Melanocyte of skin (primary cell): ENCODE measurements around a stretch of chr7.

DNA sequence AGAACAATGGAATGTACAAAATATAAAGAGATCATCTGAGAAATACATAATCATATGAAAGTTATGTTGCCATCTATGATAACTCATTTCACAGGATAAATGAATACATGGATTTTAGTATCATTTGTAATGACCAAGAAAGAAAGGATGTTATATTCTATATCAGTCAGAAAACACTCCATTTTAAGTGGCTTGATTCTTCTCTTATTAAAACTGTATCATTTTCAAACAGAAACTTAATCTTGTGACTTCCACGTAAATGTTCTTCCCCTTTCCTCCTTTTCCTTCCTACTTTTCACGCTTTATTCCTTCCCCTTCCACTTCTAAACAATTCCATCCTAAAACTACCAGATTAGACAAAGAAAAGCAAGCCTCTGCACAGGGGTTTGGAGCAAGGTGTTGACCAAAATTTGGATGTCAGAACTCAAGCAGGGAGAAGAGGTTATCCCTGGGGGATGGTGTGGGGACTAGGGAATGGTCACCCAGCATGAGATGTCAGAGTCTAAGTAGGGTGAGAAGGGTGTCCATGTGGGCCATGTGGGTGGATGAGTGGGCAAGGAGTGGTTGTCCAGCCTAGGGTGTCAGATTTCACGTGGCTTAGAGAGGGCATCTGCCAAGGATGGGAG lies 4.9 kb upstream of the GSAP start:
- CAGE, long polyA plus RNA, 2 experiments: no peak in any of the 2 experiments

- CAGE, long polyA plus RNA, 2 experiments: no peak in any of the 2 experiments
These were observed 9.8 kb upstream of the GSAP start for GRCh38 chr7:77426017-77426378.

DNA sequence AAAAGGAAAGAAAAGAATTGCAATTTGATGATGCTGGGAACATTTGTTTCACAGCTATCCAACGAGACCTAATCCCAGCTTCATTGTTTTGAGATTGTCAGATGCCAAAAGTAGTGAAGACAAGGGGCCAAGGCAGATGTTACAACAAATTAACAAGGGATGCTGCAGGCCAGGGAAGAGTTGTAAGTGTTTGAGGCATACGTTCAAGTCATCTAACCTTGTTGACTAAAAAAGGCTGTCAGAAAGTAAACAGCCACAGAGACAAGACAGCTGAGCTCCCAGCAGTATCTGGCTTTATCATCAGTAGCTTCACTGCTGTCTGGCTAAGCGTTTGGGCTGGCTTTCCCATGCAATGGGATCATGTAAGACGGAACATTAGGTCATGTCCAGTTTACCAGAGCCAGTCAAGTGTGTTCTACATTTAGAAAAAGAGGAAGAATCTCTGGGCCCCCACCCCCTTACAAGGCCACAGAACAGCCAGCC lies 51.2 kb upstream of the GSAP start:
- CAGE, long polyA plus RNA, 2 experiments: no peak in any of the 2 experiments

DNA sequence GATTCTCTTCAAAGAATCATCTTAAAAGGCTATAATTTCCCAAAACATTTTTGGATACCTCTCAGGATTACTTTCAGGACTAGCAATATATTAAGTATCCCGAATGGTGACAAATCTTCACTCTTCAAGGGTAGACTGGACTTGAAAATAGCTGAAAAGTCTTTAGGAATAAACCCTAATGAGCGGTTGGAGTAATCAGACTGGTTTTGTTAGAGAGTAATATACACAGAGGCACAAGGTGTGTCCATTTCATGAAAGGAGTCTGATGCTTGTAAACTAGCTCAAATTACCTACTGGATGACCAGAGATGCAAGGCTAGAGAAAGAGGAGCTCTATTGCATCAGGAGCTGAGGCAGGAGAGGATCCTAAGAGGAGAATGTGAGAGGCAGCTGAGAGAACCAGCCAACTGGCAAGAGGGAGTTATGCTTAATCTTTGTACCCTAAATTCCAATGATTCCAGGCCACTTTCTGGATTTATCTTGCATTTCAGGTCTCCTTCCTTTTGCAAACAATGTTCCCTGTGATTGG lies 57.7 kb upstream of the PTPN12 start:
- CAGE, long polyA plus RNA, 2 experiments: no peak in any of the 2 experiments

DNA sequence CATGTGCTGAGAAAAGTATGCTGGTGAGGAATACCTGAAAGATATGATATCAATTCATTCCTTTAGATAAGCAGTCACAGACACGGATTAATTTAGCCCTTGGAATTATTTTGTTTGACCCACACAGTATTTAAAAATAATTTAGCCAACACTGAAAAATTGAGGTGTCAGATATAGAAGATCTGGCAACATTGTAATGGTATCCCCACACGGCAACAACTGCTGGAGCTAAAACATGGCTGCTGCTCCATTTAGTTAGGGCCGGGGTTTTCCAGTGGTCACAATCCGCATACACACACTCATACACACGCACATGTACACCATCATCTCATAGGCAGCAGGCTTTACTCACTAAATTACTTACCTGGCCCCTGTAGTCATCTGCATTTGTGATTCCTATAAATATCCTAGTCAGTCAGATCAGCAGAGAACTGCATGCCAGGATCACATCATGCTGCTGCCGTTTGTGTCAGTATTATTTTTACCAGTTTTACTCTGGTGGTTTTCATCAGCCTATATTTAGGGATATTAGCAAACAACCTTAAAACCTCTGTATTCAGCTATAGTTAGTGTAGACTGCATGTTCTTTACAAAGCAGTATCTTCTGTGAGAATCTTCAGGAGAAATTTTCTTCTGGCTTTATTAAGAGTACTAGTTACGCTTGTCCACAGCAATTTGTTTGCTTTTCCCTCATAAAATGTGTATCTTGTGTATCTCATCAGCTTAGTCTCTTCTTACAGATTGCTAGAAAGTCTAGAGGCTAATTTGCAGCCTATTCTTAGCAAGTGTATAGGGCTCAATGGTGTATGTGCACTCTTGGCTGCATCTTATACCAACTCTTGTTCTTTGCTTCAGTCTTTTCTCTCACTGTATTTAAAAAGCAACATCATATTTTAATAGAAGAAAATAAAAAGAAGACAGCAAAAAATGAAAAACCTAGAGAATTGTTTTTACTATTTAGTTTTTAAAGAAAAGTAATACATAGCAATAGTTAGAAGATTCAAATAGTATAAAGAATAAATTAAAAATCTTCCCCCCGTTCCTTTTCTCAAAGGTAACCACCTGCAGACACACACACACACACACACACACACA lies 38.2 kb upstream of the PTPN12 start:
- CAGE, long polyA plus RNA, 2 experiments: no peak in any of the 2 experiments

GRCh38 chr7:77678903-77679434 lies 17.3 kb upstream of the RSBN1L start:
- CAGE, long polyA plus RNA, 2 experiments: no peak in any of the 2 experiments

DNA sequence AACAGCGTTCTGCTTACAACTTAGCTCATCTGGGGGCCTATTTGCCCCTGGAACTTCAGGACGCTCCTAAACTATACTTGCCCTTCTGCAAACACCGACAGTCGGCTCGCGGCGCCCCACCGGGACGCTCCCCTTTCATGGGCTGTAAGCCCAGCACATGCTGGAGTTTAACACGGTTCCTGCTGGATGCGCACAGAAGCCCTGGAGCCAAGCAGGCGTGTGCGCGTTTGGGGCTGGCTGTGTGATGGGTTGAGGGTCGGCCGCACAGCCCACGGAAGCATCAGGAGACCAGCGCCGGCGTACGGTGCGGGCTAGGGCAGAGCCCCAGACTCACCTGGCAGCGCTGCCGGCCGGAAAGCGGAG lies 333 bp downstream of the TMEM60 start:
- CAGE, long polyA plus RNA, 2 experiments: no peak in any of the 2 experiments

DNA sequence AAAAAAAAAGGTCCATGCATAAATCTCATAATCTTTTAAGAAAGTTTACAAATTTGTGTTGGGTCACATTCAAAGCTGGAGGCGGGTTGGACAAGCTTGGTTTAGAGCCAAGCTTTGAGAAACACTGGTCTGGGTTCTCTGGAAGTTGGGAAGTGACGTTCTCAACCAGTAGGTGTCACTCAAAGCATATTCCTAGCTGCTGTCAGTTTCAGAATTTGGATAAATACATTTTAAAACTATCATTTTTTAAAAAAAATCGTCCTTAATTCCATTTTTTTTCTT lies 222.3 kb upstream of the TMEM60 start:
- CAGE, long polyA plus RNA, 2 experiments: no peak in any of the 2 experiments

DNA sequence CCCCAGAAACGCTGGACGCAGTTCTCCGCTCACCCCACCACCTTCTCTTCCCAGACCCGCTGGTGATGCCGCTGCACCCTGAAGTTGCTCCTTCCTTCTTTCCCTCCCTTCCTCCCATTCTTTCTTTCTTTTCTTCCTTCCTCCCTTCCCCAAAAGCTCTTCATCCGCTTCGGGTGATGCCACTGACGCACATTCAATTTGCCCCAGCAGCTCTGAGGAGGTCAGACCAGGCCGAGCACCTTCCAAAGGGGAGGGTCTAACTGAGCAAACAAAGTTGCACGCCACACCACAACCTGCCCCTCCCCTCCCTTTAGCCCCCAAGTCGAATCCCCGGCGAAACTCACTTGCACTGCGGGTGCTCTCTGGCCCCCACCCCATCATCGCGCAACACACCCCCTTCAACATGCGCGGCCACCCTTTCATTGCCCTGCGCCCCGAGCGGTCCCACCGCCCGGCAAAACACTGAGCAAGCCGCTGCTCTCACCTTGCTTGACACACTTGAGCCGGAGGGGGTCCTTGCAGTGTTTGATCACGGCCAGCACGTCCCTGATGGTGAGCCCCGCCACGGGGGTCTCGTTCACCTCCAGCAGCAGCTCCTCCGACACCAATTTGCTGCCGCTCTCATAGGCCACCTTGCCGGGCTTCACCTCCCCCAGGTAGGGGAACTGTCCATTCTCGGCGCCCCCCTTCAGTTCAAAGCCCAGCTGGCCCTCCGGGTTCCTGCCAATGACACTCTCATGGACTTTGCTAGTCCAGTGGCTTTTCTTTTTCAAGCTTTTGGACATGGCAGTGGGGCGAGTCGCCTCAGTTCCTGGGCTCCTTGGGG lies 718 bp downstream of the MAGI2 start:
- CAGE, long polyA plus RNA, 2 experiments: start-site peak on the plus strand in 1 of 2 experiments, centred at position 426 of the sequence, 30 to 67 reads per replicate

GRCh38 chr7:80603948-80604339 lies 34.5 kb upstream of the CD36 start:
- CAGE, long polyA plus RNA, 2 experiments: no peak in any of the 2 experiments

DNA sequence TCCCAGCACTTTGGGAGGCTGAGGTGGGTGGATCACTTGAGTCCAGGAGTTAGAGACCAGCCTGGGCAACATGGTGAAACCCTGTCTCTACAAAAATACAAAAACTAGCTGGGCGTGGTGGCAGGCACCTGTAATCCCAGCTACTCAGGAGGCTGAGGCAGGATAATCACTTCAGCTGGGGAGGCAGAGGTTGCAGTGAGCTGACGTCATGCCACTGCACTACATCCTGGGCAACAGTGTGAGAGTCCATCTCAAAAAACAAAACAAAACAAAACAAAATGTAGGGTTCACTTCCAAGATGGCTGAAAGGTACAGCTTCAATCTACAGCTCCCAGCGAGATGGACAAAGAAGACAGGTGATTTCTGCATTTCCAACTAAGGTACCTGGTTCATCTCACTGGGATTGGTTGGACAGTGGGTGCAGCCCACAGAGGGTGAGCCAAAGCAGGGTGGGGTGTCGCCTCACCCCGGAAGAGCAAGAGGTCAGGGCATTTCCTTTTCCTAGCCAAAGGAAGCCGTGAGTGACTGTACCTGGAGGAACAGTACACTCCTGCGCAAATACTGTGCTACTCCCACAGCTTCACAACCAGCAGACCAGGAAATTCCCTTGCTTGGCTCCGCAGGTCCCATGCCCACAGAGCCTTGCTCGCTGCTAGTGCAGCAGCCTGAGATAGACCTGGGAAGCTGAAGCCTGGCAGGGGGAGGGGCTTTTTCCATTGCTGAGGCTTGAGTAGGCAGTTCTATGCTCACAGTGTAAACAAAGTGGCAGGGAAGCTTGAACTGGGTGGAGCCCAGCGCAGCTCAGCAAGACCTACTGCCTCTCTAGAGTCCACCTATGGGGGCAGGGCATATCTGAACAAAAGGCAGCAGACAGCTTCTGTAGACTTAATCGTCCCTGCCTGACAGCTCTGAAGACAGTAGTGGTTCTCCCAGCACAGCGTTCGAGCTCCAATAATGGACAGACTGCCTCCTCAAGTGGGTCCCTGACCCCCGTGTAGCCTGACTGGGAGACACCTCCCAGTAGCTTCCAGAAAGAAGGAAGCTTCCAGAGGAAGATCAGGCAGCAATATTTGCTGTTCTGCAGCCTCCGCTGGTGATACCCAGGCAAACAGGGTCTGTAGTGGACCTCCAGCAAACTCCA lies 291.3 kb downstream of the HGF start:
- CAGE, long polyA plus RNA, 2 experiments: no peak in any of the 2 experiments

GRCh38 chr7:82391945-82392553 lies 51.5 kb downstream of the CACNA2D1 start:
- CAGE, long polyA plus RNA, 2 experiments: no peak in any of the 2 experiments

- CAGE, long polyA plus RNA, 2 experiments: no peak in any of the 2 experiments
These were observed 1.0 kb downstream of the CACNA2D1 start for GRCh38 chr7:82442491-82443047.

- CAGE, long polyA plus RNA, 2 experiments: no peak in any of the 2 experiments
These were observed 233.9 kb upstream of the CACNA2D1 start for GRCh38 chr7:82677503-82677856.

DNA sequence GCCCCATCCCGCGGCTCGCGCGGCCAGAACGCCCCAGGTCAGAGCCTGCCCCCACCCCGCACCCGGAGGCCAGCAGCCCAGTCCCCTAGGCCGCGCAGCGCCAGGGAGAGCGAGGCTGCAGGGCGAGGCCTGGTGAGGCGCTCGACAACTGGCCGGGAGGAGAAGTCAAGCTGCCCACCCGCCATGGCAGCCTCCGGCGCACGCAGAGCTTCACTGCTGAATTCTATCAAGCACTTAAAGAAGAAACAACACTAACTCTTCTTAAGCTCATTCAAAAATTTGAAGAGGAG lies 246.9 kb downstream of the SEMA3D start:
- CAGE, long polyA plus RNA, 2 experiments: no peak in any of the 2 experiments

DNA sequence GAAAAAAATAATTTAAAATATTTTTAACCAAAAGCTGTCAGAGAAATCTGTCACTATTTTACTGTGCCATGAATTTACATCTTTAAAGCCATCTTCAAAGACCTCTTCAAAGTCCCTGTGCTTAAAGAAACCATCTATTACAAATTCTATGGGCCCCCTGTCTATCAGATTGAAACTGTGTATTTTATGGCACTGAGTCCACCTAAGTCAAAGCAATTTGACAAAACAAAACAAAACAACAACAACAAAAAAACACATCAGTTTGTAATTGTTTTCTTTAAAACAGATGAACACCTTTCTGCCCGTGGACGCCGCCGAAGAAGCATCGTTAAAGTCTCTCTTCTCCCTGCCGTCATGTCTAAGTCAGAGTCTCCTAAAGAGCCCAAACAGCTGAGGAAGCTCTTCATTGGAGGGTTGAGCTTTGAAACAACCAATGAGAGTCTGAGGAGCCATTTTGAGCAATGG lies 203.6 kb downstream of the SEMA3D start:
- CAGE, long polyA plus RNA, 2 experiments: no peak in any of the 2 experiments

- CAGE, long polyA plus RNA, 2 experiments: no peak in any of the 2 experiments
These were observed 111.5 kb downstream of the ELAPOR2 start for GRCh38 chr7:86947733-86948488.

DNA sequence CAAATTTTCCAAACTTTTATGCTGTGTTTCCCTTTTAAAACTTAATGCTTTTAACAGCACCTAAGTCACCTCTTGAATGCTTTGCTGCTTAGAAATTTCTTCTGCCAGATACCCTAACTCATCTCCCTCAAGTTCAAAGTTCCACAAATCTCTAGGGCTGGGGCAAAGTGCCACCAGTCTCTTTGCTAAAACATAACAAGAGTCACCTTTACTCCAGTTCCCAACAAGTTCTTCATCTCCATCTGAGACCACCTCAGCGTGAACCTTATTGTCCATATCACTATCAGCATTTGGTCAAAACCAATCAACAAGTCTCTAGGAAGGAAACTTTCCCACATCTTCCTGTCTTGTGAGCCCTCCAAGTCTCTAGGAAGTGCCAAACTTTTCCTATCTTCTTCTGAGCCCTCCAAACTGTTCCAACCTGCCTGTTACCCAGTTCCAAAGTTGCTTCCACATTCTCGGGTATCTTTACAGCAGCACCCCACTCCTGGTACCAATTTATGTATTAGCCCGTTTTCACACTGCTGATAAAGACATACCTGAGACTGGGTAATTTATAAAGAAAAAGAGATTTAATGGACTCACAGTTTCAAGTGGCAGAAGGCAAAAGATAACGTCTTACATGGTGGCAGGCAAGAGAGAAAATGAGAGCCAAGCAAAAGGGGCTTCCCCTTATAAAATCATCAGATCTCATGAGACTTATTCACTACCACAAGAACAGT lies 13.9 kb downstream of the TMEM243 start:
- CAGE, long polyA plus RNA, 2 experiments: no peak in any of the 2 experiments

DNA sequence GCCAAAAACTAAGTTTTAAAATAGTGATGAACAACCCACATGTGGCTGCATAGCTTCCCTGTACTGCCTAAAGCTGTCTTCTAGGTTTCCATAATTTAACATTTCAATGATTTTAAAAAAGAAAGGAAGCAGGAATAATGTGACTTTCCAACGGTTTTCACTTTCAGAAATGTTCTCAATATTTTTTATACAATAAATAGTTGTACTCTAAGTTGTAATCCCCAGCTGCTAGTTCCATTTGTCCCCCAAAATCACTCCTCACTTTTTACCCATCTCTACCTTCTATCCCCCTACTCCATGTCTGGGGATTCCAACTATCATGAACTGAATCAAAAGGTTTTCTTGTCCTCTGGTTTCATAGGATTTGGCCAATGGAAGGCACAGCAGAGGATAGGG lies 64.9 kb downstream of the CROT start:
- CAGE, long polyA plus RNA, 2 experiments: no peak in any of the 2 experiments

DNA sequence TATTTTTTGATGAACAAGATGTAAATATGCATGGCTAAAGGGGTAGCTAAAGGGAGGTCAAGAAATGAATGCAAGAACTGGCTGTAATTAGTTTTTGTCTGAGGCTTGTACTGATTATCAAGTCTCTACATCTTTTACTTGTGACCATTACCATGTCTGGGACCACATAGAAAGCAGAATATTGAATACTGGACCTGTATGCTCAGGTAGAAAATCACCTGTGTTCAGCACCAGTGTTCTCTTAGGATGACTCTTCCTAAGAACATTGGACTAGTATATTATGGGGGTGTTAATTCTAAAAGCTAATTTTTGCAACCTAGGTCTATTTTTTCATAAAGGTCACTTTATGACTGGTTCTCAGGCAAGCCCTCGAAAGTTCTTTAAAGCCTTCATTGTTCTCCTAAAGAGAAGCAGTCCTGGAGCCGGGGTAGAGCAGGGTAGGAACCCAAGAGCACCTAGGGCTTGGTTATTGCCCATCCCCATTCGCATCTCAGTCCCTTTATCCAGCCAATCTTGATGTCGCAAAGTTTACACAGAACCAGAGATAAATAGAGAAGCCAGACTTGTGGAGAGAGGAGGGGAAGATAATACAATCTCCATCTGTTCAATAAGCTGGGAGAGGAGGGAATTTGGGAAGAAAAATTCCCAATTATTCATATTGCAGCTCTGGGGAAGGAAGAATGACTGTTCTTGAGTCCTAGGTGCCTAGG lies 6.2 kb upstream of the SRI start:
- CAGE, long polyA plus RNA, 2 experiments: no peak in any of the 2 experiments